Karpas-422 (cell line): ENCODE measurements around the genes SERINC3, WFDC5, WFDC12, MATN4, SNX21 and ZSWIM1.

DNA sequence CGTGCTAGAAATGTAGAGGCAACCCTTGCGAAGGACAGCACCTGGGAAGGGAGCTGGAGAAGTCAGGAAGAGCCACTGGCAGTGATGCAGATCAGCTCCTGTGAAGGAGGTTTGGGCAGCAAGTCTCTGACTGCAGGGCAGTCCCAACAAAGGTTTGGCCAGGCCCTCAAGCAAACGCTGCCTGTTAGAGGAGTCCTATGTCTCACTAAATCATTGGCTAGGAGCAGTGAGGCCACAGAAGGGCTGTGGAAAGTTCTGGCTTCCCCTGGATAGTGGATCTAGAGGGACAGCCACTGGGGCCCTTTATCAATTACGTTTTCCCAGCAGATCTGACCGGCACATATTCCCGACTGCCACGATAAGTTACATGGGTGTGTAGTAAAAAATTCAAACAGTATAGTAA is 2.5 kb downstream of the TTPAL start:
- PRO-cap = no peak
- RAMPAGE, long total RNA = no peak

DNA sequence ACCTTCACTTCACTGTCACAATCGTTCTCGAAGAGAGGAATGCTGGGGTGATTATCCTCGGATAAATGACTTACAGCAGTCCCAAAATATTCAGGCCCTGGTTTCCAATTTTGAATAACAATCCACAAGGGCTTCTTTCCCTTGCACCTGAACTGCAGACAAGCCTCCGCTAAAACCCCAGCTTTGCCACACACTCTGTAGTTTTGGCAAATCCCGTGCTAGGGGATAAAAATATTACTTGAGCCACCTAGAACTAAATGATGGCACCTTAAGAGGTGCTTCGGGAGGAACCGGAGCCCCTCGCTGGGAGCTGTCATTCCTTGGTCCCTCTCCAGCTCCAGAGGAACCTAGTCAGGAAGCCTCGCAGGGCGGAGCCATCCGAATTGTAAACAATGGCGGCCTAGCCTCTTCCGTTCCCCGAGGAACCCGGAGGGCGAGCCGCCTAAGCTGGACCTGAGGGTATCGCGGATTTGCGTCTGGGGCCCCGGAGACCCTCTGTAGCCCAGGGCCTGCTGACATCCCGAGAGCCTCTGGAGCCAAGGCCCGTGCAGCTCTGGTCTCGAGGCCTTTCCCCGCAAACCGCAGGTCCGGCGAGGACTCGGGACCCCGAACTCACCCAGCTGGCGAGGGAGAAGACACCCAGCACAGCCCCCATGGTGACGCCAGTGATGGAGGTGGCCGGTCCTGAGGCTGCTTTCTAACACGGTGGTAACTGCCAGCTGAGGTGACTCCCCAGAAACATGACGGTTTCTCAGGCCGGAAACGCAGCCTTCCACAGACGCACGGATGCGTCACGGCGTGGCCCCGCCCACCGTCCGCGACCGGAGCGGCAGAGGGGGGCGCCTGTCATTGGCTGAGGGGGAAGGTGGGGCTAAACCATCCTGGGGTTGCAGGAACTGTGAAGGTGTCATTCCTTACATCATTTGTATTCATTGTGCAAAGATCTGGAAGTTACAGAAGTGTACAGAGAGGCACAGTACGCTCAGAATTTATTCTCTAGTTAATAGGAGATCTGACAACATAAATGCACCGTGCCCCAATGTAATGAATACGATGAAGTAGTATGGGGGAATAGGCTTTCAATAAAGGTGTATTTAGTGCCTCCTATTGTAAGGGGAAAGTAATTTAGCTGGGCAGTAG is at the start of gene SERINC3:
TSS of gene SERINC3 (minus strand) at position 774 of the 1,140 bp plus-strand sequence.
- PRO-cap = bidirectional peak, plus-strand start at position 928 of the sequence, minus-strand start at position 714 of the sequence
- RAMPAGE, long total RNA = start-site peak on the minus strand centred at position 753 of the sequence, 35 bp wide, 71 and 174 reads in 2 replicates

DNA sequence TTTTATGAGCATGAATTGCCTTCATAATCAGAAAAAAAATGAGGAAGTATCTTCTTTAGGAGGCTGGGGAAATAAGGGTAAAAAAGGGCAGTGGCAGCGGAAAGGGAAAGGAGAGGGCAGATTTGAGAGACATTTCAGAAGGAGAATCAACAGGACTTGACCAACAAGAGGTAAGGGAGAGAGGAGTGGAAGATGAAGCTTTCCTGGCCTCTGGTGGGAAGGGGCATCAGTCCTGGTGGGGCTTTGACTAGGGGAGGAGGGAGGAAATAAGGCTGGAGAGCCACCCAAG is 14.4 kb upstream of the SERINC3 start:
- PRO-cap = no peak
- RAMPAGE, long total RNA = no peak

DNA sequence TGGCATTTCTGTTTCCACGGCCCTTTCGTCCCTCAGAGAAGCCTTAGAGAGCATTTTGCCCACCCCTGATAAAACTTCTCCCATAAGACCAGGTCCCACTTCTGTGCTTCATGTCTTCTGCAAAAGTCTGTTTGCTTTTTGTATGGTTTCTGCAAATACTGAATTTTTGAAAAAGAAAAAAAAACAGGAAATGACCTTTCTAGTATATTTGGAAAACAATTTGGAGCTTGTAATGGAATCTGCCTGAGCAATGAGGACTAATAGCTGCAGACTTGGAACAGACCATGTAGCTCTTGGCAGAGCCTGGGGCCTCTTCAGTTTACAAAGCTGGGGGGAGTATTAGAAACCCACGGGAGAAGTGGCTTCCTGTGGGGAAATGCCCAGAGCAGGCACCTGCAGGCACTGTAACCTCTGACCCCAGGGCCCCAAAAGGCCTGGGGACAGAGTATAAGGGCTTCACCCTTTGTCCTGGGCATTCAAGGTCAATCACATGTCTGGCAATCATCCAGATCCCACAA is 19.3 kb downstream of the PKIG start:
- PRO-cap = no peak
- RAMPAGE, long total RNA = no peak

DNA sequence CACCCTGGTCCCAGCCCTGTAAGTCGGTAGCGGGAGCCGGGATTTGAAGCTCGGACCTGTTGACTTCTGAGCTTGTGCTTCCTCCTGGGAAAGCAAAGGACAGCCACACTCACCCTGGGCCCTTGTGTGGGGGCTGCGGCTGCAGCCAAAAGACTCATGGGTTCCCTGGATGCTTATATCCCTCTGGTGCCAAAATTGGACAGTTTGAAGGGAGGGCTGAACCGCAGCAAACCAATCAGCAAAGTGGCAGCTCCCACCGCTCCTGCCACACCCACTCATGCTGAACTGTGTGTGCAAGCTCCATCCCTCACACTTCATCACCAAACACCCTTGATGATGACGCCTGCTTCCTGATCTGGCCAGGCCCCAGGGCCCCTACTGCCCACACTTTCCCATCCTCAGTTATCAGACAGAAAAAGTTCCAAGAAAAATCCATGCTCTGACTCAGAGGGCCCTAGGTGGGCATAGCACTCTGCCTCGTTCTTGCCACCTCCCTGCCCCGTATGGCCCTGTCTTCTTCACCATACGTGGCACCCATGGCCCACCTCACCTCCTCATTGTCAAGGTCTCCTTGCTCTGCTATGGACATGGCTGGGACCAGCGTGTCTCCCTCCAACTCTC is 3.8 kb upstream of the CCN5 start:
- PRO-cap = no peak
- RAMPAGE, long total RNA = no peak

- PRO-cap = no peak
- RAMPAGE, long total RNA = no peak
Measured at GRCh38 chr20:44910537-44911181, 799 bp downstream of the PABPC1L start.

- PRO-cap = no peak
- RAMPAGE, long total RNA = no peak
Measured at GRCh38 chr20:44911182-44911972, 1.5 kb downstream of the PABPC1L start.

- PRO-cap = no peak
- RAMPAGE, long total RNA = no peak
Measured at GRCh38 chr20:44968894-44969229, 2.5 kb downstream of the STK4 start.

- PRO-cap = no peak
- RAMPAGE, long total RNA = no peak
Measured at GRCh38 chr20:45114945-45115633, at the start of gene WFDC5. Gene WFDC5 (minus strand): TSS chr20:45115174.

- PRO-cap = no peak
- RAMPAGE, long total RNA = no peak
Measured at GRCh38 chr20:45124373-45124570, at the start of gene WFDC12. Gene WFDC12 (minus strand): TSS chr20:45124465.

DNA sequence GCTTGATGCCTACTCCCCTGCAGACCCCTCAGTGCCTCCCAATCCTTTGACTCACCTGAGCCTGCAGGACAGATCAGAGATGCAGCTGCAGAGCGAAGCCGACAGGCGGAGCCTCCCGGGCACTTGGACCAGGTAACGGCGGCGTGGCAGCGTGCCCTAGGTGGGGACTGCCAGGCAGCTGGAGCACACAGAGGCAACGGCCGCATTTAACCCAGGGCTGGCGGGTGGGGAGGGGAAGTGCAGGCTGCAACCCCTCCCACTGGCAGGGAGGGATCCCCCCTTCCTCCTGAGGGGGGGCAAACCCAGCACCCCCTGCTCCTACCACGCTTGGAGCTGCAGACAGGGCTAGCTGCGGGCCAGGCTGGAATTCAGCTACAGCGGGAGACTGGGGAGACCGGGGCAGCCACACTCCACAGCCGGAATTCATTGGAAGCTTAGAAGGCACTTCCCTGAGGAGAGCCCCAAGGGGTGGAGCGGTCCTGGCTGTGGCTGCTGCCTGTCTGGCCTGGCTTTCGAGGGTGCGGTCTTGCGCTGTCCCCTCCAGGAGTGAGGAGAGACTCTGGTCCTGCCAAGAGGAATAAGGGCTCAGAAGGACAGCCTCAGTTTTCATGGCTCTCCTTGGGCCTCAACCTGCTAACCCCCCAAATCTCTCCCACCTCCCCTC is at the start of gene MATN4:
TSS of gene MATN4 (minus strand) at position 180 of the 664 bp plus-strand sequence.
- PRO-cap = no peak
- RAMPAGE, long total RNA = no peak

DNA sequence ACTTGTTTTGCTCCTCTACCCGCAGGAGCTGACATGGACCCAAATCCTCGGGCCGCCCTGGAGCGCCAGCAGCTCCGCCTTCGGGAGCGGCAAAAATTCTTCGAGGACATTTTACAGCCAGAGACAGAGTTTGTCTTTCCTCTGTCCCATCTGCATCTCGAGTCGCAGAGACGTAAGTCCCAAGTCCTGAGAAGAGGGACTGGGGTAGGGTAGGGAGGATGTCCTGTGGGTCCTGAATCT is 266 bp downstream of the DBNDD2 start:
- PRO-cap = no peak
- RAMPAGE, long total RNA = no peak

DNA sequence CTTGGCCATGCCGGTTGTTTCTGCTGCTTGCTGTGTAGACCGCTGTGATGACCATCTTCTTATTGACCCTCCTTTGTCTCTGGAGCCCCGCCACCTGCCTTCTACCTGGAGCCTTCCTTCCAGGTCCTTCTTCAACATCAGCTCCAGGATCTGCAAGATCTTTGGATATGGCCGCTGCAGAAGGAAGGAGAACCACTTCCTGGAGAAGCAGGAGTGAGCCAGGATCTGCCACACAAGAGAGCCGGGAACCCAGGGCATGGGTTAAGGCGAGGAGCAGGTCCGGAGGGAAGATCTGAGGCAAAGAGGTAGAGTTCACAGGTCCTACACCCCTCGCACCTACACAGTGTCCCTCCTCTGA is 22.1 kb upstream of the WFDC2 start:
- PRO-cap = no peak
- RAMPAGE, long total RNA = no peak

DNA sequence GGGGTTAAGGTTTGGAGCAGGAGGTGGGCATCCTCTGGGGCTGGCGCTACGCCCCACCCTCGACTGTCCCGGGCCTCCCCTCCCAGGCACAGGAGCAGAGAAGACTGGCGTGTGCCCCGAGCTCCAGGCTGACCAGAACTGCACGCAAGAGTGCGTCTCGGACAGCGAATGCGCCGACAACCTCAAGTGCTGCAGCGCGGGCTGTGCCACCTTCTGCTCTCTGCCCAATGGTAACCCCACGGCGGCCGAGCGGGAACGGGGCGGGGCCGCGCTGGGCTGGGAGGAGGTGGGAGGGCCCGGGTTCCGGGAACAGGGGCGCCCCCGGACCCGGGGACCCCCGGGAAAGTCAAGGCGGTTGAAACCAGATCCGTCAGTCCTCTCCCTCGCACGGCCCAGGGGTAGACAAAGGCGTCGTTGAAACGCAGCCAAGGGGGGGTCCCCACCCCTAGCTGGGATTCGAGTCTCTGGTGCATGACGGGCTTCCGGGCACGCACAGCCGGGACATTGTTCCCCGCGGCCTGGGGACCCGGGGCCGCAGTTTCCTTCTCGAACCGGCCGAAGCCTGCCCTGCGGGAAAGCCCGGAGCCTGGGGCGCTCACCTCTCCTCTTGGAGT is 857 bp downstream of the WFDC2 start:
- PRO-cap = no peak
- RAMPAGE, long total RNA = no peak

- PRO-cap = no peak
- RAMPAGE, long total RNA = no peak
Measured at GRCh38 chr20:45833145-45833948, at the start of gene SNX21. Gene SNX21 (plus strand): TSS chr20:45833799.

- PRO-cap = unidirectional peak, plus-strand start at chr20:45881235
- RAMPAGE, long total RNA = no peak
Measured at GRCh38 chr20:45880916-45881886, at the start of gene ZSWIM1. Gene ZSWIM1 (plus strand): TSS chr20:45881227.

GRCh38 chr20:45945274-45946055 is 11.0 kb downstream of the PCIF1 start:
- PRO-cap = no peak
- RAMPAGE, long total RNA = no peak

DNA sequence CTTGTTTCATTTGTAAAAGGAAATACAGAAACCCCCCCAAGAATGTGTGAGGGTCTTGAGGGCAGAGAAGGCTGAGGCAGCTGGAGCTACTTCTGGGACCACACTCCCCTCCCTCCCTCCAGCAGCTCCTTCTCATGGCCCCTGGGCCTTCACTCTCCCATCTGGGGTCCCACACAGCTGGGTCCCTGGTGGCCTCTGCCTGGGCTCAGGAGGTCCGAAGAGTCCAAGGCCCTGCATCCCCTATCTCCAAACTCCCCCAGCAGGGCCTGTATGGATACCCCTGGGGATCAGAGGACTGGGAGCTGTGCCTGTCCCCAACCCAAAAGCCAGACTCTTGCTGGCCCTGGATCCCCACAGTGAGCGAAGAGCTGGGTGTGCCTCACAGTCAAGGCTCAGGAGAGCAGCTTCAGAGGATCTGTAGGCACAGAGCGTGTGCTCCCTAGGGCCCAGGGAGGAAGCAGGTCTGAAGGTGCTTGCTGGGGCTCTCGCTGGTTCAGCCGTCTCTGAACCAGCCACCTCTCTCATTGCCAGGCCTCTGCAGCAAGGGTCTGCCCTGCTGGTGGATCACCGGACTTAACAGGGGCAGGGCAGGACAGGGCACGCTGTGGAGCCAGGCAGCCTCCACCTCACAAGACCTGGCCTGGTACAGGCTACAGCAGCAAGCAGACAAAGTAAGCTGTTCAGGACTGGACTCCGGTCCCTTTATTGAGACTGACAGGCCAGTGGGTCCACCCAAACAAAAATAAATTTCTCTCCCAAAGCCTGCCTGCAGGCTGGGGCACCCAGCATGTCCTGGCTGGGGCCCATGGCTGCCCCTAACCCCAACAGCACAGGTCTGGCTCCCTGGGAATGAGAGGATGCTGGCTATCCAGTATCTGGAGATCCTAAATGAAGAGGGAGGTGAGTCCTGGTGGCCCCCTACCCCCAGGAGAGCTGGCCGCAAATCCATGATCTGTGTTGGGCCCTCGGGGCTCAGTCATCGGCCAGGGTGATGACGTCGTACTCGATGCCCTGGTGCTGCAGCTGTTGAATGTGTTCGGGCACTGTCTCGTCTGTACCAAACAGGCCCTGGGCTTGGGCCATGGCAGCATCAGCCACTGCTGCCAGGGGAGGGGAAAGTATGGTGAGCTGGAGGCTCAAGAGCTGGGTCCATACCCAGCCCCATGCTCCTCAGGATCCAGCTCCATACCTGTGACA is 13.9 kb downstream of the PCIF1 start:
- PRO-cap = no peak
- RAMPAGE, long total RNA = no peak

- PRO-cap = no peak
- RAMPAGE, long total RNA = no peak
Measured at GRCh38 chr20:45949368-45950125, 15.1 kb downstream of the PCIF1 start.

DNA sequence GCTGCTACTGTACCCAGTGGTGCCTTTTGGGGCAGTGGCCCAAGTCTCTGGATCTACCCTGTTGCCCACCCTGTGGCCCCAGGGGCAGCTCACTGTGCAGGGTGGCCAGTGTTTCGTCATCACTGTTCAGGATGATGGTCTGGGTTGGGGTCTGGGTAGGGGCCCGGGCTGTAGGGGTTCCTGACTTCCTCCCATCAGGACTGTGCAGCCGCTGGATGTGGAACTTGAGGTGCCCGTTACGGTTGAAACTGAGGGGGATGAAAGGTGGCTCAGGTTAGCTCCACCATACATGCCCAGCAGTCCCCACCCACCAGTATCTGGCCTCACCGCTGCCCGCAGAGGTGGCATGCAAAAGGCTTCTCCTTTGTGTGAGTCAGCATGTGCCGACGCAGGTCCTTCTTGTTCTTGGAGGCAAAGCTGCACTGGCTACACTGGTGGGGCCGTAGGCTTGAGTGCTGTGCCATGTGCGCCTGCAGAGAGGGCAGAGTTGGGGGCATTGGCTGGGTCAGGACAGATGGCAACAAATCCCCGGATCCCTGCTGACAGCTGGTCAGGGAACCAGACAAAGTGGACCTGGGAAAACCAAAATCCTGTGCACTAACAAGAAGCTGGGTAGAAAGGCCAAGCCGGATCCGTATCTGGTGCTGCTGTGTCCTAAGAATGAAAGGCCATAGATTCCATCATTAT is 15.8 kb downstream of the PCIF1 start:
- PRO-cap = no peak
- RAMPAGE, long total RNA = no peak